Spinal cord (tissue), 3 donors: ENCODE measurements around a stretch of chr18.

DNA sequence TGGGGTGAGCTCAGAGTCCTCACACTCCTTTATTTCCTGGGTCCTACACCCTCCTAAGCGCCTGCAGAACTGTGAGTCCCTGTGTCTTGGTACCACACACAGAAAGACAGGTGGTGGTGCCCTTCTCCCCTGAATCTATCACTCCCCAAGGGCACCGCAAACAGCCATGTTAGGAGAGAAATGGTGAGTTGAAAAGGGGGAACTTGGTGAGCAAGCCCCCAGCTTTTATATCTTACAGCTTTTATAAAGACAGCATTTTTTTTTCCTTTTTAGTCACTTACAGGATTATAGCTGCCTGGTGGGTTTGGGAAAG lies 5.5 kb downstream of the GATA6 start:
- PRO-cap: no peak
- RAMPAGE, long total RNA: no peak

DNA sequence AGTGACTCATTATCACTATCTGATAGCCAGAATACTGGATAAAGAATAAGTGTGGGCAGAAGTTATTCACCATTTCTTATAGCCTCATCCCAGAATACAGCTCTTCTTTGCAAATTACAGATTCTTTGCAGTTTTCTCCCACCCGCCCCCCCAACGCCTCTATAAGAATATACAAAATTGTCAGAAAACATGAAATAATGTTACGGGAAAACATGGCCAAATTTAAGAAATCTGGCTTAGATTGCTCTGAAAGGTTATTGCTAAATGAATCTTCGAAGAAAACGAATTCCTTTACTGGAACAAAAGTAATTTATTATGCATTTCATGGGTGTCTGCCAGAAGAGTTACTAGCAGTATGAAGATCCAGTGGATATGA lies 21.8 kb downstream of the GATA6 start:
- PRO-cap: no peak
- RAMPAGE, long total RNA: no peak

- PRO-cap: no peak
- RAMPAGE, long total RNA: no peak
Measured at GRCh38 chr18:22196094-22196805, 26.9 kb downstream of the GATA6 start.

DNA sequence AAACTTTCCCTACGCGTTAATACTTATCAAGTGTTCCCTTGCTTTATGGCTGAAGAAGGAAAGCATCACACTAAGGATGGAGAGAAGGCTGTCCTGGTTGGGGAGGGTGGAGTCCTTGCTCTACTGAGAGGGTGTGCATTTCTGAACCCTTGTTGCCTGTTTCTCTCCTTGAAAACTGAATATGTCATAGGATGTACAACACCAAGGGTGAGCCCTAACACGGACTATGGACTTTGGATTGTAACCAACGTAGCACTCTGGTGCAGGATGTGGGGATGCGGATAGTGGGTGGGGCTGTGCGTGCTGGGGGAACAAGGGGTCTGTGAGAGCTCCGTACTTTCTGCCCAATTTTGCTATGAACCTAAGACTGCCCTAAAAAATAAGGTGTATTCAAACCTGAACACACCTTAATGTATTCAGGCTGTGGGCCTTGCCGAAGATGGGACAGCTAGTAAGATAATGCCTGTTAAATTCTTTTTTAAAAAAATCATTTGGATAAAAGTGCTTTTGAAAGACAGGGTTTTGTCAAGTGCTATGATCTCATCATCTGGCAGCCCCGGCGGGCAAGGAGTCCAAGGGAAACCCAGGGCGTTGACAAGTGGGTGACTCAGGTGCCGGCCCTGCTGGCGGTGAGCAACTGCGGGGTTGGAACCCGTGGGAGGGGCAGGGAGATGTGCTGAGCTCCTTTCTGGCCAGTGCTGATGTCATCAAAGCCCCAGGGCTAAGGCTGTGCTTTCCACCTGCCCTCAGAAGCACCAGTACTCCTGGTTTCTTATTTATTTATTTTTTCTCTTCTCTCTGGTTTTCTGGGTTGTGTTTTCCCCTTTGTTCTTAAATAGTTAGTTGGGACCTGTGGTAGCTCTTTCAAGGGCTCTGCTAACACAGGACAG lies 54.1 kb downstream of the GATA6 start:
- PRO-cap: no peak
- RAMPAGE, long total RNA: no peak

GRCh38 chr18:22286555-22287251 lies 117.3 kb downstream of the GATA6 start:
- PRO-cap: no peak
- RAMPAGE, long total RNA: no peak

DNA sequence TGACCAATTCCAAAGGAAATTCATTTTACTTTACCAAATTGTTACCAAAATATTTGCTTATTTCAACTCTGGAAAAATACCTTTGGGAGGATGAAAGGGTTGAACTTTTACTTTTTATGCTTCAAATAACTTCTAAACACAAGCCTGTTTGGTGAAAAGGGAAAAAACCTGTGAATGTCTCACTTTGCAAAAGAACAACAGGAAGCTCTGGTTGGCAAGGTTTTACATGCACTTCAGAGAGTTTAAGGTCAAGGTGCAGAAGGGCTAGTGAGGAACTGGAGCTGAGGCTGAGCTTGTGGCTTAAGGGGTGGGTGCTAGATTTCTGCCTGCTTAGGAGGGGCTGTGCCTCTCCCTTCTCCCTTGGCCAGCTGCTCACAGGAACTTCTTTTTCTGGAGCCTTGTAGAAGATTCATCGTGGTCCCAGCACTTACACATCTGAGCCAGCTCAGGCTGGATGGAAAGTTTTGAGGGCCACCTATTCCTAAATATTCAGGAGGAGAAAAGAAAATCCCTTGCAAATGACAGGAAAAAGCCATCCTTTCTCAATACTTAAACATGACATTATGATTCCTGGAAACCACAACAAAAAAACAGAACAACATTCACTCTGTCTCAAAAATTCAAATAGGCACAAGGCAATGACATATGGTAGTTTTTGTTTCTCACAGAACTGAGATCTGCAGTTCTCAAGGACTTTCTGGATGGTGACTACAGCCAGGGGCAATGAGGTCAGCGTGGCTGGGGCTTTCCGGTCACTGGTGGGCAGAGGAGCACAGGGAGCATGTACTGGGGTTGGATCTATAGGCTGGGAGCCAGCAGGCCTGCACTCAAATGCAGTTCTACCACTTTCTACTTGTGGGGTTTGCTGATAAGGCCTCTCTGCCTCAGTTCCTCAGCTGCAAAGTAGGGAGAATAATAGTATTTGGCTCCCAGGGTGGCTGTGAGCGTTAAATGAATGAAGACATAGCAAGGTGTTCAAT lies 72.2 kb downstream of the CTAGE1 start:
- PRO-cap: no peak
- RAMPAGE, long total RNA: no peak

- PRO-cap: no peak
- RAMPAGE, long total RNA: no peak
Measured at GRCh38 chr18:22455186-22455718, 37.5 kb upstream of the CTAGE1 start.

GRCh38 chr18:22517311-22517893 lies 99.7 kb upstream of the CTAGE1 start:
- PRO-cap: no peak
- RAMPAGE, long total RNA: no peak

DNA sequence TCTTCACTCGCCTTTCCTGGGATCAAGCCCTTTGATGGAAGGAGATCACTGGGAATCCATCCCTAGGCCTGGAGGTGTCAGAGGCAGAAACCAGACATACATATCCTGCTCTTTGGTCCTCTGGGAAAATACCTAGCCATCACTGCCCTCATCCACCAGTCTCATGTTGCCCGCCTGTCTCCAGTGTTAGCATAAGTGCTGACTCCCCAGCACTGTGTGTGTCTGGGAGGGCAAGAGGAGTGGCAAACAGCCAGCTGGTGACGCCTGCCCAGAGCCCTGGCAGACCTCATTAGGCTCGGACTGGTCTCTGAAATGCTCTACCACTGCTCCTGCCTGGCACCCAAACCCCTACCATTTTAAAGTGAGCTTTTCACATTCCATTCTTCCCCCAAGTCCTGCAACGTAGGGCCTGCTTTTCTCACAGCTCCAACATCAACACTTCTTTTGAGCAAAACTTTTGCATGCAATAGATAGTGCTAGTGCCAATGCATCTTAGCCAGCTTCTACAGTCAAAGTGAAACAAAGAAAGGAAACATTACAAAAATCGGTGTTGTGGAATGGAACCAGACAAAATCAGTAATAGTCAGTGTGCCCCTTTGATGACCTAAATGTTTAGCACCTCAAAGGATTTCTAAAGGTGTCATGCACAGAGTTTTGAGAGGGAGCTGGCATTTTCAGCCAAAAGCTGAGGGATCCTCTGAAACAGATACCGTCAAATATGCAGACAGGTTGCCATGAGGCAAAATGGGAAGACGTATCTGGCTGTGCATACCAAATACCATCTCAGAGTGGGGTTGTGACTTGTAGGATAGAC lies 139.0 kb upstream of the CTAGE1 start:
- PRO-cap: no peak
- RAMPAGE, long total RNA: no peak

GRCh38 chr18:22613292-22613904 lies 195.7 kb upstream of the CTAGE1 start:
- PRO-cap: no peak
- RAMPAGE, long total RNA: no peak

- PRO-cap: no peak
- RAMPAGE, long total RNA: no peak
Measured at GRCh38 chr18:22975306-22975735, 42.2 kb downstream of the RBBP8 start.

- PRO-cap: no peak
- RAMPAGE, long total RNA: no peak
Measured at GRCh38 chr18:23053695-23054322, 81.5 kb upstream of the CABLES1 start.

DNA sequence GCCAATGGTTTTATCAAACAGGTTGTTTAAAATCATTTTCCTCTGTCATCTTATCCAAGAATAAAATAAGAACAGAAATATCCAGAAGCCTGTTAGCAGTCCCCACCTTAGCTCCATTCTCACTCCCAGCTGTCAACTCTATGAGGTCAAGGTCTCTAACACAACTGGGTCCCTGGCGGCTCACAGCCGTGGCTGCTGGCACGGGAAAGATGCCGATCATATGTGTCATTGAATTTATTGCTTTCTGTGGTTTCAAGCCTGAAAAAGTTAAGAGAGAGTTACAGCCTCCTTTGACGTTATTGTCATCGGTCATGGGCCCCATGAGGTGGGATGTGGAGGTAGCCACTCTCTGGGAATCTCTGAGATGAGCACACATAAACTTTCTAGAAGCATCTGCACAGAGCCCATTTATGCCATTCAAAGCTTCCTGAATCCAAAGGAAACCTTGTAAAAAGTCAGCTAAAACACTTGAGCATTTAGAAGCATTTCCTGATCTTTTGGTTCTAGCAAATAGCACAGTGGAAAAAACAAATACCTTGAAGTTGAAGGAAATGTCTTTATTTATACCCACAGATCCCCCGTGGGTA lies 28.7 kb upstream of the CABLES1 start:
- PRO-cap: no peak
- RAMPAGE, long total RNA: no peak

- PRO-cap: no peak
- RAMPAGE, long total RNA: no peak
Measured at GRCh38 chr18:23136795-23137197, 1.5 kb downstream of the CABLES1 start.

- PRO-cap: no peak
- RAMPAGE, long total RNA: no peak
Measured at GRCh38 chr18:23141226-23142054, 6.2 kb downstream of the CABLES1 start.

DNA sequence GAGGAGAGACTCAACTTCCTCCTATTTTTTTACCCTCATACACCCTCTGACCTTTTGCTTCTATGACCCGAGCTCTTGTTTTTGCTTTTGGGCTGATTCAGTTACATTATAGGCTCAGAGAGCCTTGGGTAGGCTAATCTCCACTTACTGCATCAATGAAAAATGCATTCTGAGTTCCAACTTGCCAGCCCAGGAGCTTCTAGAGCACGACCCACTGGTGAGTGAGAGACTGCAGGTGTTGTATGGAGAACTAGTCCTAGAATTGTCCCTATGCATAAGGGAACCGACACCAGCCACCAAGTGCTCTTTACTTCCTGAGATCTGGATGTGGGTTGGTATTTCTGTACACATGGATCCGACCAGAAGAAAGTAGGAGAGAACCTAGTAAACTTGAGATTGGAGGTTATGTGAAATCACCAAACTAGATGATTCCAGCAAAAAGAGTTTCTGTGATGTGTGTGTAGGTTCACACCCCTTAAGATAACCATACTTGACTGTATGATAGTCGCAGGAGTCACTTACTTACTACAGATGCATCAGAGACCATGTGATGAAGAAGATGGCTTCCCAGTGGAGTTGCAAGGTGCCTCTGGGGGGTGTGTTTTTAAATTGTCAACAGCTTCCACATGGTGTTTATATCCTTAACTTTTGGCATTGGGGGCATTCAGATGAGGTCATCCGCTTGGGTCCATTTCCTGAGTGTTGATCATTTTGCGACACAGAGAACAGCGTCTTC lies 91.3 kb downstream of the CABLES1 start:
- PRO-cap: no peak
- RAMPAGE, long total RNA: no peak

DNA sequence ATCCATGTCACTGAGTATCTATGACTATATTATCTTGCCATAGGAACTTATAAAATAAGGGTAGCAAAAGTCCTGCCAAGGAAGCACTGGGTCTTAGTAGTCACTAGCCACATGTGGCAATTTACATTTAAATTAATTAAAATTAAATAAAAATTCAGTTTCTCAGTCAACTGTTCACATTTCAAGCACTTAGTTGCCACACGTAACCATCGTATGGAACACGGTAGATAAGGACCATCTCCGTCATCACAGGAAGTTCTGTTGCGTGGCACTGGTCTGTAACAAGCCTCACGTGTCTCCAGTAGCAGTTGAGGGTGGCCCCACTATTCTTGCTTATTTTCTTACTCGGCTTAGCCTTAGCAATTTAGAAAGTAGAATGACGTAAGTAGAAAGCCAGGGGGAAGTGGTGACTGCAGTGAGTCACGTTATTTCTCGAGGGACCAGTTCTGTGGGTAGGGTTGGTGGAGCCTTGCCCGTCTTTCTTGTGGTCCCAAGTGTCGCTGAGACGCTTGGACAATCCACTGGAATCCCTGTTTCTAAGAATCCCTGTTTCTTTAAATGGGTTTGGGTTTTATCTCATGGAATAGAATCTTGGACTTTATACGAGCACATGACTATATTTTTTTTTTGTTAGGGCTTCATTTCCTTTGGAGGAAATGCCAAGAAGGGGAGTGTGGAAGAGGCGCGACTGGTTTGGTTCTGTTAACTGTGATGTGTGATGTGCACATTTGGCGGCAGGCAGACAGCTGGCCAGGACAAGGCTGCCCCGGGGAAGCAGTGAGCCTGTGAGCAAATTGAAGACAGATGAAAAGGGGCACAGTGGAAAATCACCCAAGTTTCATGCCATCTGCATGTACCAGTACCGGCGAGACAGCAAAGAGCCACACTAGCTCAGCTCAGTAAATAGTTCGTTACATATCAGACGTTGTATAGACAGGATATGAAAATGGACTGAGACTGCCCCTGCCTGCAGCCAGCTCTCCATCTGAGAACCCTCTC lies 96.2 kb downstream of the CABLES1 start:
- PRO-cap: no peak
- RAMPAGE, long total RNA: no peak

DNA sequence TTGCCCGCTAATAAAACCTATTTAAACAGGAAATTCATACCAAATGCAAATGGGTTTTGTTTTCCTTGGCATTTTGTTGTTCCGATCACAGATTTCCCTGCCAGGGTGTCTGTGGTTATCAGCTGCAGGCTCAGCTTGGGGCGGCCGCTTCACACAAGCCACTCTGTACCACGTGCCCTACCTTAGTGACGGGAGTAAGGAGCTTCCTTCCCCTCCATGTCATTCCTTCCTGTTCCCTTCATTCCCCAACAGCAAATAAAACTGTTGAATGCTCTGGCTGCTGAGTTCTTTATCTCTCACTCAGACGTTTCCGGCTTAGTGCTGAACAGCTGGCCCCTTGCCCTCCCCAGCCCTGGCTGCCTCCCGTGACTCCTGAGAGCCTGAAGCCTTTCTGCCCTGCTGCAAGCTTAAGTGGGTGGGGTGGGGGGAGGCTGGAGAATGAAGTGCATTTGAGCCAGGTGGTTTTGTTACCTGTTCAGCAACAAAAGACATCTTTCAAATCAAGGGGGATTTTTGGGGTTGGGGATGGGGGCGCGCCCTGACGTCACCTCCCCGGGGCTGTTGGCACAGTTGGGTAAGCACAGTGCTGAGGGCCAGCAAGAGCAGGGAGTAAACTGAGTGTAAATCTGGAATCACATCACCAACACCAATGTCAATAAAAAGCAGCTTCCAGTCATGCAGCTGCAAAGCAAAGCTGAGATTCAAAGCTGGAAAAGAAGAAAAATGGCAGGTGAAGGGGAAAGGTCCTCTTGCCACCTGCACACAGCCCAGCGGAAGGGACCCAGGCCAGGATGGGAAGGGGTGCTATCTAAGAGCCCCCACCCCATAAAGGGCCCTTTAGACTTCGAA lies 125.1 kb downstream of the CABLES1 start:
- PRO-cap: no peak
- RAMPAGE, long total RNA: no peak

- PRO-cap: no peak
- RAMPAGE, long total RNA: no peak
Measured at GRCh38 chr18:23482487-23483203, 20.7 kb upstream of the RMC1 start.

- PRO-cap: no peak
- RAMPAGE, long total RNA: no peak
Measured at GRCh38 chr18:23502882-23503427, 356 bp upstream of the RMC1 start.